Amniotic epithelial cell (primary cell): ENCODE data around the gene CELF6.

DNA sequence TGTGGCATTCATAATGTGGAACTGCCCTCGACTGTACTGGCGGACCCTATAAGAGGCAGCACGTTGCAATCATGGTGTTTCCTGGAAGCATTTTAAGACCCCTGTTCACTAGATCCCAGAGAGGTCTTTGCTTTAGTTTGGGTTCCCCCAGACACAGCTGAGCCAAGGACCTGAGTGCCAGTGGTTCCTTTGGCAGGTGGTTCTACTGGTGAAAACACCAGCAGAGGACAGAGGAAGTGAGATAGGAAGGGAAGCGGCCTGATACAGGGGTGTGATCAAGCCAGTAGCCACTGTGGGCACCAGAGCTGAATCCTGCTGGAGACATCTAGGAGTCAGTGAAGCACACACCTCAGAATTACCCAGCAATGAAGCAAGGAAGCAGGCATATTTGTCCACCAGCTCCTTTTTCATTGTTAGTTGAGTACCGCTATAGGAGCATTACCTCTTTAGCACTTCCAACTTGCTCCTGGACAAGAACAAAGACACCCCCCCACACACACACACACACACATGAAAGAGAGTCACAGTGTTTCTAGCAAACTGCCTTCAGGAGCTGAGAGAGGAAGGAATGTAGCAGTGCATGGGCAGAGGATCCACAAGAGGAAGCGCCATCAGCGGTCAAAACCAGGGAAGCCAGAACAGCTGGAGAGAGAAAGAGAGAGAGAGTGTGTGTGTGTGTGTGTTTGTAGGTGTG is 243.1 kb upstream of the NR2E3 start:
- RRBS, result no CpG with 5 or more reads among the region's 7 CpGs

DNA sequence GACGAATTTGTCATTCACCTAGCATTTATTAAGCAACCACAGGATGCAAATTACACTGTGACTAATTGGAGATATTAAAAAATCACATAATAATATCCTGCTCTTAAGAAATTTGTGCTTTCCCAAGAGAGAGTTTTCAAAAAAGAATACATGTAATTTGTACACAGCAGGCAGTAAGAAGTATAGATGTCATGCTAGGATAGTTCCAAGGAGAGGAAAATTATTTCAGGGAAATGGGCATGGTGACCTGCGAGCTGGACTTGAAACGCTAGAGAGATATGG is 230.5 kb upstream of the NR2E3 start:
- RRBS, result no CpG with 5 or more reads among the region's 3 CpGs

- RRBS, result no CpG with 5 or more reads among the region's 7 CpGs
These were observed 130.5 kb upstream of the NR2E3 start for GRCh38 chr15:71679580-71680443.

- RRBS, result 4% methylated on average over 35 of the region's 106 CpGs
These were observed at the start of gene CELF6 for GRCh38 chr15:72319576-72320836. Gene CELF6, minus strand, starts transcription at chr15:72320157.

DNA sequence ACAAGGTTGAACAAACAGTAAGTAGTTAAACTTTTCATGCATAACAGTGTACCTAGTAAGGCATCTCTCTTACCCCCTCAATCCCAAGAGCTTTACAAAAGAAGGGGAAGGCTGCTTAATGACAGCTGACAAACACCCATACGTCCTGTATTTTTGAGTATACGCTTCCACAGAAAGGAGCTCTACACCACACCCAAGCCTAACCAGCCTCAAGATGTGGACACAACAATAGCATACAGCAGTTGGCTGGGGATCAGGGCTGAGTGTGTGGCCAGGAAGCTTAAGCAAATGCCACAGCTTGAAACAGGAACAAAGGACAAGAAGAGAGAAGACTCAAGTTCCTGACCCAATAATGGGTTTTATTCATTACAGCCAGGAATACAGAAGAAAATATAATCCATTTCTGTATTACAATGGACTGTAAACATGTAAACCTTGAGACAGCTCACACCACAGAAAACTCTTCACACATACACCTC is 6.9 kb downstream of the HEXA start:
- RRBS, result no CpG with 5 or more reads among the region's 2 CpGs

DNA sequence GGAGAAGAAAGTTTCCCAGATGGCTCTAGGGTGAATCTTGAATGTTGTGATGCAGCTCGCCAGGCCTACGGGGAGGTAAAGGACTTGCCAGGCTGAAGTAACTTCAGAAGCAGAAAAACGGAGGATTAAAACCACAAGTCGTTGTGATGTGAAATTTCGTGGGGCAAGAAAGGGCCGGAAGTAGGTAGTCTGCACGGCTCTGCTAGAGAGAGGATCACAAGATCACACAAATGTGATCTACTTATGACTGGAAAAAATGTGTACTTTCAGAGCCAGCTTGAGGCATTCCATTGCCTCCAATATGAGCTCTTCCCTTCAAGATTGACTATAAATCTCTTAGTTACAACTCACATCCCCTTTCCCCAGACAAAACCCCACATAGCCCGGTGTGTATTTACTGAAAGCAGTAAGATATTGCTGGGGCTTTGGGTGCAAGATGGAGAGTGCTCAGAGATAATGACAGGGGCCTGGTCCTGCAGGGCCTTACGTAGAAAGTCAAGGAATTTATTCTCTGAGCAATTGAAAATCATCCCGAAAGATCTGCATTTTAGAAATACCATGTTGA is 590 bp upstream of the HEXA start:
- RRBS, result no CpG with 5 or more reads among the region's 10 CpGs

DNA sequence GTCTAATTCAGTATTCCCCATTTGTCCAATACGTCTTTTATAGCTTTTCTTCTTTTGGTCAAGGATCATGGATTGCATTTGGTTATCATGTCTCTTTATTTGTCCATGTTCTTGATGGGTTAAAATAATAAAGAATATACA is 21.1 kb downstream of the ARIH1 start:
- RRBS, result no CpG with 5 or more reads among the region's 1 CpG

DNA sequence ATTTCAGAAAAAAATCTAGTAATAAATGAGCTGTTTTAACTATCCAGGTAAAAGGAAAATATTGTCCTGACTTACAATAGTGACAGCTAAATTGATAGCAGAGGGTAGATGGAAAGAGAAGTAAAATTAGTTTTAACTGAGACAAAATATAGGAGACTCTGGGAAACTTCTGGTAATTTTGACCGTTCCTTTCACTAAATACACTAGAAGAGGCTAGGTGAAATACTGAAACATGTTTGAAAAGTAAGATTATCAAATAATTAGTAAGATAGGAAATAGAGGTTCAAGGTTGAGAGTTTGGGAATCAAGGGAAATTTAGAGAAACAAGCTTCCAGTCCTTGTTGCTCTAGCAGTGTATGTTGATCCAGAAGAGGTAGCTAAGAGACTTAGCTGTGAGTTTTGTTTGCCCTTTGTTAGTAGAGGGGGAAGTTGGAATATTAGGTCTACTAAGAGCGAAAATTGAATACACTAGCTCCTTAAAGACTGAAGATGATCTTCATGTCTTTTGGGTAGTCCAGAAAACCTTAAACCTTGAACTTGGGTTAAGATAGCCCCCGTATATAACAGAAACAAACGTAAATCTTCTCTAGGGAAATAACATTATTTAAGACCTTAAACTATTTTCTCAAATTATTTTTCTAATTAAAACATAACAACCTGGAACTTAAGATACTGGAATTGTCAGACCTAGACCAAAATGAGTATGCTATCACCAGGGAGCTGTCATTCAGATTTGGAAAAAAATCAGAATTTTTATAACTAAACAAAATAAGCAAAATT is 56.0 kb downstream of the ARIH1 start:
- RRBS, result no CpG with 5 or more reads among the region's 4 CpGs

DNA sequence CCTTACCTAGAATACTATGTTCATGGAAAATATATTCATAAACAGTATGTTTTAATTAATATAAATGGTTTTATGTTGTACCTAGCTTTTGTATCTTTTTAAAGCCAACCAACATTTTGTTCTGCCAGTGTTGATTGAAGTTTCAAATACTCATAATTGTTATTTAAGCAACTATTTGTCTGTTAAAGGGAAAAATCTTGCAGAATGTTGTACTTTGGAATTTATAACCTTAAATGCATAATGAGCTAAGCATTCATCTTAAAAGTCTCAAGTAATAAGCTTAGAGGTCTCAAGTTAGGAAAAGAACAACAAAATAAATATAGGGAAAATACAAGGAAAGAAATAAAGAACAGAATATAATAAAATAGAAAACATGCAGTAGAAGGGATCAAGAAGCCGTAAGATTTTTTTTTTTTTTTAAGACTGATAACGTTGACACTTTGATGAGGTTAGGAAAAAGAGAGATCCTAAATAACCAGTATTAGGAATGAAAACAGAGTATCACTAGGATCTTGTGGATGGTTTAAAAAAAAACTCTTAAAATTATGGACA is 57.7 kb downstream of the ARIH1 start:
- RRBS, result no CpG with 5 or more reads among the region's 2 CpGs

GRCh38 chr15:72604618-72605304 is 49.7 kb upstream of the GOLGA6B start:
- RRBS, result no CpG with 5 or more reads among the region's 7 CpGs

GRCh38 chr15:72774590-72775349 is 8.8 kb downstream of the ADPGK start:
- RRBS, result no CpG with 5 or more reads among the region's 2 CpGs

DNA sequence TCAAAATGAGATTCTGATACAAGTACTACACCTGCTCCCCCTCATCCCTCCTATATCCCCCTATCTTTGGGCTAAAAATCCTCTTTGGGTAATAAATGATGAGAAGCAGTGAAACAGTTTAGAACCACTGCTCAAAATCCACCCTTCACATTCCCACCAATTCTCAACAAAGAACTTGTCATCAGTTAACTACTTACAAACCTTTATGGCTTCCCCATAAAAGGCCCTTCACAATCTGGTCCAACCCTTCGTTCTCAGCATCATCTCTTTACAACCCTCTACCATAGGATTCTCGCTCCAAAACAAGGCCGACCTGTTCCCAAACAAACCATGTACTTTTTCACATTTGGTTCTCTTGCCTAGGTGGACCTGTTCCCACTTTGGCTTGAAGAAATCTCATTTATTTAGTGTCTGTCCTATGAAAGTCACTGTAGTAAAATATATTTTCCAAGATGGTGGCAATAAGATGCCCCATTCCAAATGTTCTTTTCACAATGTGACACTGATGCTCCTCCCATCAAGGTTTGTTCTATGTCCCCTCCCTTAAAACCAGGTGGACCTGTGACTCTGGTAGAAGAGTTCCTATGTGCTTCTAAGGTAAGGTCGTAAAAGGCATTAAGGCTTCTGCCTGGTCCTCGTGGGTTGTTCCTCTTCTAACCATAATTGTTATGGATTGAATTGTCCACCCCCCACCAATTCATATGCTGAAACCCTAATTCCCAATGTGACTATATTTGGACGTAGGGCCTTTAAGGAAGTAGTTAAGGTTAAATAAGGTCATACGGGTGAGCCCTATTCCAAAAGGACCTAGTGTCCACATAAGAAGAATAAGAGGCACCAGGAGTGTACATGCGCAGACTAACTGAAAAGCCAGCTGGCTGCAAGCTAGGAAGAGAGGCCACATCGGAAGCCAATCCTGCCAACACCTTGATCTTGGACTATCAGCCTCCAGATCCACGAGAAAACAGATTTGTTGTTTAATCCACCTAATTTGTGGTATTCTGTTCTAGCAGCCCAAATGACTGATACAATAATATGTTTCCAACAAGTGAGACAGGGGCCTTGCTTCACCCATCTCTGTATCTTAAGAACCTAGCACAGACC is 2.1 kb downstream of the ADPGK start:
- RRBS, result no CpG with 5 or more reads among the region's 10 CpGs

- RRBS, result 3% methylated on average over 13 of the region's 30 CpGs
These were observed 632 bp downstream of the ADPGK start for GRCh38 chr15:72782843-72783409.

DNA sequence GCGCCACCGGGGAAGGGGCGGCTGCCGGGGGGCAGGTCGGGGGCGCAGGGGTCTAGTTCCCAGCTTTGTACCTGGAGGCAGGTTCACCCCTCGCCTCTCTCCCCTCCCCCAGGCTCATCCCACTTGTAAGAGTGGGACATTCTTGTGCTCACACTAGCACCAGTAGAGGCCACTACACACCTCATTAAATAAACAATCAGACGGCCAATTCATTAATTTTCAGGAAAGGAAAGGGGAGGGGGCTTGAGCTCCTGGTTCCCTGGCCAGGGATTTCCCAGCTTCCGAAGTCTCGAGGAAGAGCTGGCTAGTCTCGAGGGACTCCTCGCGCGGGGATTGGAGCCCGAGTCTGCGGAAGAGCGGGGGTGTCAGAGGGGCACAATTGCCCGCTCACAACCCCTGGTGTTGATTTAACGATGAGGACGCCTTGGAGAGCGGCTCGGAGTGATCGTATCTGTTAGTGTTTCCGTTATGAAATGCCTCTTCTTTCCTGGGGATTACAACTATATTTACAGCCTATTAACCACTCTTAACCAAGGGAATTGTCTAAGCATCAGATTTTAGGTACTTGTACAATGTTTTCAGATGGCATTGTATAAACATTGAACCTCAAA is 826 bp downstream of the NEO1 start:
- RRBS, result 3% methylated on average over 2 of the region's 24 CpGs

GRCh38 chr15:73088493-73088883 is 36.2 kb downstream of the NEO1 start:
- RRBS, result no CpG with 5 or more reads among the region's 1 CpG

DNA sequence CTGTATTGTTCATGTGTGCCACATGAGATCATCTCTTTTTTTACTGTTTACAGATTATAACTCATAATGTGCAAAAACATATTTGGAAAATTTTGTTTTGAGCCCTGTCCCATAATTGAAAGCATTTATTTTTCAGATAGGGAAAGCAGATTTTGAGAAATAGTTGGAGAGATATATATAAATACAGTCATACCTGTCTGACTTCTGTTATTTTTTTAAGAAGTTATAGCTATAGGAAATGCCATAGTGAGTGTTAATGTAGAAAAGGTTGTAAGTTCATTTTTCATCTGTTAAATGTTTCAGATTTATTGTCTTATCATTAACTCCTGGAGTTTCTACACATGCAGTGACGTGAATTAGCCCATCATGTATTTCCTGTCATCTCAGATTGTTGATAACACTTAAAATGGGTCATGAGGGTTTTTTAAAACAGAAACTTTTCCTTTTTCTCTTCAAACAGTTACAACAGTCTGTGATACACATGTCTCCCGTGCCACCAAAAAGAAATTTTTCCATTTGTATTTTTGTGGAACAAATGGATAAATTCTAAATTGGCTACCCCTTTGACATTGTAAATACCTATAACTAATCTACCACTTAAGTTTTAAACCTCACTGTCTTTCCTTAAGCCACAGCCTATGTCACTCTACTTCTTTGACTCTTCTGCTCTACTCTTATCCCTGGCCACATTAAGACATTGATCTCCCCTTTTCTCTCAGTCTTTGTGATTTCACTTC is 89.0 kb downstream of the NEO1 start:
- RRBS, result no CpG with 5 or more reads among the region's 2 CpGs

DNA sequence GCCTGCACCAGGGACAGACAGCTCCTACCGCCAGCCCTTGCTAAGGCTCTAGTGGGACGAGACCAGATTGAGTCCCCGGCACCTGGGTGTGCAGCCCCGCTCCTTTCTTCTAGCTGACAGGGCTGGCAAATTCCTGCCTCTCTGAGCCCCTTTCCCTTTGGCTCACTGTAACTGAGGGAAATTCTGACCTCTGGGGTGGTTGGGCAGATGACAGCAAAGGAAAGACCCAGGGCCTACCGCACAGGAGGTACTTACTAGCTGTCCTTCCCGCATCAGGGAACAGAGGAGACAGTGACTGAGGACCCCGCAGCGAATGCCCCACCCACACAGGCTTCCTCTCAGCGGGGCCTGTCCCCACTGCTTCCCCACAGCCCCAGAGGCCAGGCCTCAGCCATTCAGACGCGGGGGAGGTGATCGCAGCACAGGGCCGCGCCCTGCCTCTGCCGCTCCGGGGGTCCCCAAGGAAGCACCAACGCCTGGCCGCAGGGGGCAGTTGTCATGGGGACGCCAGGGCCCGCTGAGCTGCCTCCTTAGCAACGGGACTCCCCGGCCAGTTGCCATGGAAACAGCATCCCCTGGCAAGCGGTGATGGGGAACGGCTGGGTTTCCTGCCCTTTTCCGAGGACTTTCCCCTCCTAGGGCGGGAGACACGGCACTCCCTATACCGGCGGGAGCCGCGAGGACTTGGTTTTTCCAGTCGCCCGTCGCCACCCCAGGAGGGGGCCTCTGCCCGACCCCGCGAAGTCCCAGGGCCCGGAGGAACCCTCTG is 50.1 kb downstream of the HCN4 start:
- RRBS, result 8% methylated on average over 12 of the region's 38 CpGs

GRCh38 chr15:73631876-73632865 is 1.0 kb downstream of the NPTN start:
- RRBS, result 1% methylated on average over 3 of the region's 26 CpGs

DNA sequence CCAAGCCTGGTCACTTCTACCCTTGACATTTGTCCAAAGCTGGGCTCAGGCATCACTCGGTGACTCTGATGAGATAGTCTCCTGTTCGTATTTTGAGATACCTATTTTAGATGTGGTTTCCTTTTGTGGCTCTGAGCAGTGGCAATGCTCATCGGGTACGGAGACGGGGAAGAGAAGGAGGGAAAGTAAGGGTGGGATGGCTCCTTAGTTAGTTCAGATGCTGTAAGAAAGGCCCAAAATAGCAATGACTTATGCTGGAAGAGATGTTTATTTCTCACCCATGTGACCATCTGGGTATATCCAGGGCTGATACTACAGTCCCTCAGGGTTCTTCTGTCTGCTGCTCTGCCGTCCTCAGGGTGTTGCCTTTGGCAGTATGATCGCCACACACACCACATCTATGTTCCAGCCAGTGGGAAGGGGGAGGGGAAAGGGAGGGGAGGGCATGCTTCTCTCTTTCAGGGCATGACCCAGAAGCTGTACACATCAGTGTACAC is 10.1 kb downstream of the CD276 start:
- RRBS, result no CpG with 5 or more reads among the region's 7 CpGs

DNA sequence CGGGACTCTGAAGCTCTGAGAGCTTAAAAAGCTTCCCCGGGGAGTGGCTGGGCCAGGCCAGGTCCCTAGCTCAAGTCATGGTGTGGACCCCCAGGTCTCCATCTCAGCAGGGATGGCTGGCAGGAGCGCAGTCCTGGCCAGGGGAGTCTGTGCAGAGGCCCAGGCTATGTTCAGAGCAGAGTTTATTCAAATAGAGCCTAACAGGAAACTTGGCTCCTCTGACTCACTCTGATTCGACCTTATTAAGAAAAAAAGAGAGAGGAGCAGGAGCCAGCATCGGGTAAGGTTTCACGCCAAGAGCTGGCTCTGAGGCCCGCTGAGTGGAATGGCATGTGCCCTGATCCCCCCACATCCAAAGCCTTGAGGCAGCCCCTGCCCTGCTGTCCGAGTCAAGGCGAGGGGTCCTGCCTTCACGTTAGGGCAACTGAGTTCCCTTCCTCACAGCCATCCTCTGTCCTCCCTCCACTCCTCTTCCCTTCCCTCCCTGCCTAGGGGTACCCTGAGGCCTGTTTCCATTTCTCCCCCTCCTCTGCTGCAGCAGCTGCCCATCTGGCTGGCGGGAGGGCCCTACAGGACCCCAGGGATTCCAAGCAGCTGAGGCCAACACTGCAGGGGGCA is 1.9 kb upstream of the LOXL1 start:
- RRBS, result no CpG with 5 or more reads among the region's 11 CpGs